Colic lymph node (tissue), 1 donor: ENCODE results near the gene CCDC82.

- PRO-cap: no peak
Observed at GRCh38 chr11:96229591-96230022, 113.4 kb downstream of the MAML2 start.

- PRO-cap: unidirectional peak, plus-strand start at chr11:96267592
Observed at GRCh38 chr11:96267392-96268058, 75.5 kb downstream of the MAML2 start.

DNA sequence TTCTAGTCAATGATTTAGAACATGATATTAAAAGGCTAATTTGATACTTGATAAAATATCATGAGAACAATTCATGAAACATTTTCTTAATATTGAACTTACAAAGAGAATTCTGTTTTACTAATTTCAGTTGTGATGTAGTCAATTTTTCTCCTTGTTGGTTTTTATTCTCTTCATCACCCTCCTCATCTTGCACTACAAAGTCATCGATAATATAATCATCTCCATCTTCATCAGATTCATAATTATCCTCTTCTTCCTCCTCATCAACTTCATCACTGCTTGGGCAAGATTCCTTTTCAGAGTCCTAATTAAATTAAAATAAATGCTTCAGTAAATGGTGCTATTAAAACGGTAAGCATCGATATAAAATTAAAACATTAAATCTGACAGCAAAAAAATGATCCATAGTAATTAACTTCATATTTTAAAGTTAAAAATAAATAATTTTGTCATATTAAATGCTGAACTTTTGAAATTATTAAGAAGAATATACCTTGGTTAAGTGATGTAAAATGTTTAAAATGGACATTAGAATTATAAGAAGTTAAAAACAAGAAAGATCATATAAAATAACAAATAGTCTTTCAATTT is 6.4 kb downstream of the CCDC82 start:
- PRO-cap: no peak

- PRO-cap: bidirectional peak, plus-strand start at chr11:96389994, minus-strand start at chr11:96389865
Observed at GRCh38 chr11:96389028-96390136, at the start of gene CCDC82. TSS of gene CCDC82 (minus strand) at chr11:96389912.

DNA sequence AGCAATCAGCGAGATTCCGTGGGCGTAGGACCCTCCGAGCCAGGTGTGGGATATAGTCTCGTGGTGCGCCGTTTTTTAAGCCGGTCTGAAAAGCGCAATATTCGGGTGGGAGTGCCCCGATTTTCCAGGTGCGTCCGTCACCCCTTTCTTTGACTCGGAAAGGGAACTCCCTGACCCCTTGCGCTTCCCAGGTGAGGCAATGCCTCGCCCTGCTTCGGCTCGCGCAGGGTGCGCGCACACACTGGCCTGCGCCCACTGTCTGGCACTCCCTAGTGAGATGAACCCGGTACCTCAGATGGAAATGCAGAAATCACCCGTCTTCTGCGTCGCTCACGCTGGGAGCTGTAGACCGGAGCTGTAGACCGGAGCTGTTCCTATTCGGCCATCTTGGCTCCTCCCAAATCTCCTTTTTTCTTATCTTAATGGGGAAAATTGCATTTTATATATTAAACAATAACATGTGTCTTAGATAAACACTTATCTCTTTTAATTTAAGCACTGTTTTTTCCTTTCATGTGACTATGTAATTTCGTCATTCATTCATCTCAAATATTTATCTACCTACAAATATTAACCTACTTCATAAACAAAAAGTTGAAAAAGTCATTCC is 21.6 kb downstream of the JRKL start:
- PRO-cap: no peak

DNA sequence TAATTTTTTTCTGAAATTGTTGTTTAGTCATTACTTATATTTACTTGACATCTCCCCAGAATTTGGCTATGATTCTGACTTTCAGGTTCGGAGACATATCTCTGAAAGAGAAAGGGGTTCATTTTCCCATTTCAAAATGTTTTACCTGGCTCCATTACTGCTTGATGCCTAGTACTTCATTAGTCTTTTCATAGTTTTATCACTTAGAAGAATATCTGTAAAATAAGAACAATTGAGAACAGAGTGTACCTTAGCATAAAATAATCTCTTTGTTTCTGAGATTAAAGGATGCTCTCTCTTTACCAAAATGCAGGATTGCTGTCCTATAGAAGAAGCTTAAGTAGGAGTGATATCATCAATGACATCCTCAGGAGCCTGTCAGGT is 943.8 kb downstream of the JRKL start:
- PRO-cap: no peak

- PRO-cap: no peak
Observed at GRCh38 chr11:98069979-98070243, 950.8 kb upstream of the CNTN5 start.

DNA sequence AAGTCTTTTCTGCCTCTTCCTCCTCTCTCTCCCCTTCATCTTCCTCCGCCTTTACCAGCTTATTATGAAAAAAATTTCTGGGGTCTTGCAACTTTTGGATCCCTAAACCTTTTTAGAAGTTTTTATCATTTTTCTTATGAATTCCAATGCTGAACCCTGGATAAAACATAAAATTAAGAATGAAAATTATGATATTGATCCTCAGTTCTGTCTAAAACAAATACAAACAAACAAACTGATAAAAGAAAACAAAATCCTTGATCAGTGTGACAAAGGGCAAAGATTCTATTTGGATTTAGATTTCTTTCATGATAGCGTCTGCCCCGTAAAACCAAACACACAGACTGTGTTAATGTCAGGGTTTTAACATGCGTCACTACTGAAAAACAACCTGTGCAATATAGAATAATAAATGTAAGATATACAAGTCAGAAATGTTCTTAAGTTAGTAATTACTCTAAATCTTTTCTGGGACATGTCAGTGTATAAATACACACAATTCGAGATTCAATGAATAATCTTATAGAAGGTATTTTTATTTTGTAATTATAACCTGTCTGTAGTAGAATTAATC is 219.9 kb downstream of the CNTN5 start:
- PRO-cap: no peak

- PRO-cap: bidirectional peak, plus-strand start at chr11:100688017, minus-strand start at chr11:100687932
Observed at GRCh38 chr11:100687779-100688187, 695 bp downstream of the ARHGAP42 start.

- PRO-cap: no peak
Observed at GRCh38 chr11:101430082-101430787, 153.6 kb downstream of the TRPC6 start.

- PRO-cap: no peak
Observed at GRCh38 chr11:101444778-101445313, 139.0 kb downstream of the TRPC6 start.

GRCh38 chr11:101487720-101488058 is 96.1 kb downstream of the TRPC6 start:
- PRO-cap: no peak

DNA sequence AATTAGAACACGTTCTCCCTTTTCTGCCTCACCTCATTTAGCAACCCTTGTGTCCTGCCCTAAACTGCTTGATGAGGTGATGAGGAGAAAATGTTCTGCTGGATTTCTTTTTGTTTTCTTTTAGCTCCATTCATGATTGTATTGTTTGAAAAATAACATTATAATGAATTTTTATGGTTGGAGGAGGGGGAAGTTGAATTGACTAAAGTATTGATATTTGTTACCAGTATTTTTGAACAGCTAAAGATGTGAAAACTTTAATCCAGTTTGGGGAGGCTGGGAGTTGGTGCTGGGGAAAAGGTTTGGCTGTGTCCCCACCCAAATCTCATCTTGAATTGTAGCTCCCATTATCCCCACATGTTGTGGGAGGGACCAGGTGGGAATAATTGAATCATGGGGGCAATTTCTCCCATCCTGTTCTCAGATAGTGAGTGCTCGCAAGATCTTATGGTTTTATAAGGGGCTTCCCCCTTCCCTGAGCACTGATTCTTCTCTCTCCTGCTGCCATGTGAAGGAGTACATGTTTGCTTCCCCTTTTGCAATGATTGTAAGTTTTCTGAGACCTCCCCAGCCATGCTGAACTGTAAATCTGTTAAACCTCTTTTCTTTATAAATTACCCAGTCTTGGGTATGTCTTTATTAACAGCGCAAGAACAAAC is 85.1 kb downstream of the YAP1 start:
- PRO-cap: no peak

DNA sequence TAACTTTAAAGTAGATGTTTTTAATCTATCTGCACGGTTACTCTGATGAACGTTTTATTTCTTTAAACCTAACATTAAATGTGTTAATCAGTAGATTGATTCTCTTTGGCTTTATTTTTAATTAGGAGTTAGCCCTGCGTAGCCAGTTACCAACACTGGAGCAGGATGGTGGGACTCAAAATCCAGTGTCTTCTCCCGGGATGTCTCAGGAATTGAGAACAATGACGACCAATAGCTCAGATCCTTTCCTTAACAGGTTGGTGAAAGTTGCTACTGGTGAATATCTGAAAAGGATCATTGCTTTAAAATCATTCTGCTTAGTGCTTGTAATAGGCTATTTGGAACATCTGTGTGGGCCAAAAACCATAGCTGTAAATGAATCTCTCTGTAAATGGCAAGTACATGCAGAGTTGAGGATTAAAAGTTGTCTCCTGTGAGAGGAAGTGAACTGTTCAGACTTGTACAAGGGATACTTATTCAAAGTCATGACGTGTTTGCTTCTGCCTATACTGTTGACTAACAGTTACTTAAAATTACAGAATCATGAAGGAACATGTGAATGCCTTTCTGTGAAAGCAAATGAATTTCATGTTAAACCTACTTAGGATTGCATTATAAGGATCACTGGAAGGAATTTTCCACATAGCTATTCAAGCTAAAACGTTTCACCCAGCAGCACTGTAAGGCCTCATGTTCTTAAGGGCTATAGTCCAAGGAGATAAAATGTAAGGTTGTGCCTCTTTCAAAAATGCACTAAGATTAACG is 93.6 kb upstream of the BIRC3 start:
- PRO-cap: no peak

DNA sequence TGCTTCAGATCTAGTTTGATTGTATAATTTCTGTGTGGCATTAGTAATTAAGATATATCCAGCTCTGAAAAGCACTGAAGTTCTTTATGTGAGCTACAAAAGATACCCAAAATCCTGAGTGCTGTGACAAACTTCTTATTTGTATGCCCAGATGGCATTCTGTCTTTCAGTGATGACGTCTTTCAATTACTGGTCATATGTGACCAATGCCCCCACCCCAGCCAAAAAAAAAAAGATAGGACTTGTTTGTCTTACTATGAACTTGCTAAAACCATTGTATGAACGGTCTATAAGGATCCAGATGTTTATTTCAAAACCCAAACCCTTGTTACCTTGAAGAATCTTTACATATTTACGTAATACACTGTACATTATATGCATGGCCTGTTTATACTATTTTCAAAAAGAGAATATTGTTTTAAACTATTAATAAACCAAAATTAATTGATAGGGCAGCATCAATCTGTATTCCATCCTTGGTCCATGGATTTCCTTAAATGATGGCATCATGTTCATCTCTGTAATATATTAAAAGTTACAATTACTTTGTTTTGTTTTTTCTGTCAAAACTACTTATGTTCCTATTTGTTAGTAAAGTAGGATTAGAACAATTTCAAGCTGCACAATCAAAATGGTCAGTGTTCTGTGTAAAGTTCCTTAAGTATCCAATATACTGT is 51.5 kb downstream of the BIRC2 start:
- PRO-cap: no peak

- PRO-cap: no peak
Observed at GRCh38 chr11:102413583-102413976, 39.0 kb downstream of the TMEM123 start.

DNA sequence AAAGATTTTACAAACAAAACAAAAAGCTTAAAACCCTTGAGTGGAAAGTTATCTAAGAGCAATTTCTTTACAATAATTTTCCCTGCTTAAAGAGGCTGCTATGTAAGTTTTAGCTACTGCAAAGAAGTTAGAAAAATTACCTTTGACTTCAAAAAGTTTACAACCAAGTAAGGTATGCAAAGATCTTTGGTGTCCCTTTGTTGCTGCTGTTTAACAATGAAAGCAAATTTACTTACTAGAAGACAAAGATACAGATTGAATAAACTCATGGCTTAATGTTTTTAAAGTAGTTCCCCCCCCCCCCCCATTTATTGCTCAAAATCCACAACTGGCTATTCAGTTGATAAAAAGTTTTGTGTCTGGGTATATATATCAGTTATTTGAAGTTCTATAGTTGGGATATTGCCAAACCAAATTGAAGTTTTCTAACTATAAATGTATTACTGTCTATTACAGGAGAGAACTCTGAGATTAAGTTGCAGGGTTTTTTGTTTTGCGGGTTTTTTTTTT is 25.9 kb downstream of the TMEM123 start:
- PRO-cap: no peak

DNA sequence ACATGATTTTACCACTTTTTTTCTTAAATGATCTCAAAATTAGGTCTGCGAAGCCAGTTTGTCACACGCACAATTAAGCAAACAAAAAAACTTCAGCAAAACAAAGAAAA is 1.4 kb downstream of the TMEM123 start:
- PRO-cap: no peak

DNA sequence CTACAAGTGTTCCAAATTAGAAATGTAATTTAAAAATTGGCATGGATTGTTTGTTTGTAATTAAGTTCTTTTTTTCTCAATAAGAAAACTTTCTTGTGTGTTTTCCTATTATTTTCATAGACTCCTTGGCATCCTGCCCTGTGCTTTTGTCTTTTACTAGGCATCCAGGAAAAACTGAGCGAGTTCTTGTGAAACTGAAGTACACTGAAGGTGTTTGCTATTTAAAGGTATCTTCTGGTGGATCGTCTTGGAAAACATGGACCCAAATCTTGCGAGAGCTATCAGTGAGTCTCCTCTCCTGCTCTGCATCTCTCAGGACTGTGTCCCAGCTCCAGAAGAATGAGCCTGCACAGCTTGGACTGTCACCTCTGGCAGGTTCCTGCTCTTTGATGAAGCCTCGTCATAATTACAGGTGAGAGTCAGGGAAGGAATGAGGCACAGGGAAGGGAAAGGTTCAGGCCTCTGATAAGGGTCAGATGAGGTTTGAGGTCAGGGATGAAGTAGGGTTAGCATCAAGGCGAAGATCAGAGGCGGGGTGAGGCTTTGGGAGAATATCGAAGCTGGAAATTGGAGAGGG is 18.0 kb downstream of the MMP20 start:
- PRO-cap: no peak

GRCh38 chr11:102640676-102641422 is 15.7 kb upstream of the MMP20 start:
- PRO-cap: no peak